ENCODE data around the gene CLDN1.

DNA sequence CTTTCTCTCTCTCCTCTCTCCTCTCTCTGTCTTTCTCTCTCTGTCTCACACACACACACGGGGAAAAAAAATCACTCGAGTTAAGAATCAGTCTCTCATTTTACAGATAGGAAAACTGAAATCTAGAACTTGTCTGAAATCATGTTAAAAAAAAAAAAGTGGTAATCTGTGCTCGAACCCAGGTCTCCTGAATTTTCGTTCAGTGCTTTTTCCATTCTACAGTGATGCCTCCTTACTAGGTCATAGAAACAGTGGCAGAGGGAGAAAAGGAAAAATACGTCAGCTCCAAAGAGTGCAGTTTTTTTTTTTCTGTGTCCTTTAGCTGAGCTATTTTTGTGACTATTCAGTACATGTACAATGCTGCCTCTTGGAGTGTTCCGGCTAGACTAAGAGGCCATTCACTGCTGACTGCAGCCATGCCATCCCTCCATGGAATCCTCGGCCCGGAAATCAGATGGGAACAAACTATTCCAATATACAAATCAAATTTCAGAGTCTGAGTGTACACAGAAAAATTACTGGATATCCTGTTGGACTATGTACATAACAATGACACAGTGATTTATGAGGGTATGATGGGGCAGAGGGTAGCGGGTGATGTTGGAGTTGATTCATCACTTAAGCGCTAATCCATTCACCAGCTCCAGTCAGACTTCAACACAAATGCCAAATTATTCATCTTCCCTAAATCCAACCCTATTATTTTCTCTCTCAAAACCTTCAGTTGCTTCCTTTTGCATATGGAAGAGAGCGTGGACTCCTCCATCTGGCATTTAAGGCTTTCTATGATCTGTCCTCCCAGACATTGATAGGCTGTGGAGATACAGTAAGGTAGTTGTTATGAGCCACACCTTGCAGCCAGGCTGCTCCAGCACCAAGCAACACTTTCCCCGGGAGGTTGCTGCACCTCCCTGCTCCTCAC is 109.0 kb downstream of the LPP start:
- PRO-cap, result no peak
- RRBS, result 95% methylated on average over 3 of the region's 12 CpGs

- PRO-cap, result no peak
- RRBS, result no CpG with 5 or more reads among the region's 5 CpGs
Measured at GRCh38 chr3:188285779-188286548, 132.0 kb downstream of the LPP start.

DNA sequence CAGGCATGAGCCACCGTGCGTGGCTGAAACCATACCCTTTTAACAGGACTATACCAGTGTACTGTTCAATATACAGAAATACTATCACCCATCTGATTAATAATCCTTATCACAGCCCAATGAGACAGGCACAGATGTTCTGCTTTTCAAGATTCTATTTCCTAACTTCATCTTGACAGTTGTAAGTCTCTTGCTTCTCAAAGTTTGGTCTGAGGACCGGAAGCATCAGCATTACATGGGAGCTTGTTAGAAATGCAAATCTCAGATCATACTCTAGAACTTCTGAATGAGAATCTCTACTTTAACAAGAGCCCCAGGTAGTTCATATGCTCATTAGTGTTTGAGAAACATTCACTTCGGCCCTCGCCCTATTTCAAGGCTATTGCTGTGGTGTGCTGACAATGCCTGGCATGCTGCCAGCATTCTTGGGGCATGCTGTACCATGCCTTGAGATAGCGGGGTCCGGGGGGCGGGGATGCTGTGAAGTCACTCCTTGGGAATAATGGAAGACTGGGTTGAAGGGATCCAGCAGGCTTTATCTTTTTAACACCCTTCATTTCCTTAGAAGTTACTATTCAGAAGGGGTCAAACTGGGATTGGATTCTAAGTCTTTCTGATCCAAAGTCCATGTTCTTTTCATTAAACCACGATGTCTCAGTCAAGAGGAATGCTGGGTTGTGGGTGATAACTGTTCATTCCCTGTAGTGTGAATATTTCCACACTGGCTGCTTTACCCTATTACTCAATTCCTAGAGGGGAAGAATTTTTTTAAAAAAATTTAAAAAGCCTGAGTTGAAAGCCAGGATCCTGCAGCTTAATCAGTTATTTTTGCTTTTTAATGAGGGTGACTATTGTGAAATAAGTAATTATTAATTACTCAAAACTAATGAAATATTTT is 194.7 kb downstream of the LPP start:
- PRO-cap, result no peak
- RRBS, result no CpG with 5 or more reads among the region's 9 CpGs

DNA sequence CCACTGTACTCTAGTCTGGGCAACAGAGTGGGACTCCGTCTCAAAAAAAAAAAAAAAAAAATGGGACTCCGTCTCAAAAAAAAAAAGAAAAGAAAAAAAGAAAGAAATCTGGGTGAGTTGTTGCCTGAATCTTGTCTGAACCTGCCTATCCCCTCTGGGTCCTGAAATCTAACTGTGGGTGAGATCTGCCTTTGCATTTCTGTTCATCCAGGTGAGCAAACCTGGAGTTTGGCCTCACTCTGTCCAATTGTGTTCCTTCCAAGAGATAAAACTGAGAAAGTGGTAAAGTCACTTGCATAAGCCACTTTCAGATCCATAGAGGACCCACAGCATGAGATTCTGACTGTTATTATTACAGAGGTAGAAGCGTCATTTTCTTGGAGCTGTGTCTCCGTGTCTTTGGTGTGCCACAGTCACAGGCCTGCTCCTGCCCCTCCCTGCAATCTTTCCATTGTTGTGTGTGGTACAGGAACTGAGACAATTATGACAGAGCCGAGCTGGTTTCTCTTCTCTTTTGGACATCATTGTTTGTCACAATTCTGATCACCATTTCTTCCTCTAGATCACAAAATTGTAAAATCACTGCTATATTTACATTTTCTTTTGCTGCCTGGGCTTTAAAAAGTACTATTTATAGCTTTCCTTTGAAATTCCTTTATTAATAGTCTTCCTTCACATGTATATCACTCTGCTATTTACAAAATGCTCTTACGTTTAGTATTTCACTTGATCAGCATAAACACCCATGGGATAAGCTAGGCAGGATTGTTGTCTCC is 236.0 kb downstream of the LPP start:
- PRO-cap, result no peak
- RRBS, result no CpG with 5 or more reads among the region's 6 CpGs

DNA sequence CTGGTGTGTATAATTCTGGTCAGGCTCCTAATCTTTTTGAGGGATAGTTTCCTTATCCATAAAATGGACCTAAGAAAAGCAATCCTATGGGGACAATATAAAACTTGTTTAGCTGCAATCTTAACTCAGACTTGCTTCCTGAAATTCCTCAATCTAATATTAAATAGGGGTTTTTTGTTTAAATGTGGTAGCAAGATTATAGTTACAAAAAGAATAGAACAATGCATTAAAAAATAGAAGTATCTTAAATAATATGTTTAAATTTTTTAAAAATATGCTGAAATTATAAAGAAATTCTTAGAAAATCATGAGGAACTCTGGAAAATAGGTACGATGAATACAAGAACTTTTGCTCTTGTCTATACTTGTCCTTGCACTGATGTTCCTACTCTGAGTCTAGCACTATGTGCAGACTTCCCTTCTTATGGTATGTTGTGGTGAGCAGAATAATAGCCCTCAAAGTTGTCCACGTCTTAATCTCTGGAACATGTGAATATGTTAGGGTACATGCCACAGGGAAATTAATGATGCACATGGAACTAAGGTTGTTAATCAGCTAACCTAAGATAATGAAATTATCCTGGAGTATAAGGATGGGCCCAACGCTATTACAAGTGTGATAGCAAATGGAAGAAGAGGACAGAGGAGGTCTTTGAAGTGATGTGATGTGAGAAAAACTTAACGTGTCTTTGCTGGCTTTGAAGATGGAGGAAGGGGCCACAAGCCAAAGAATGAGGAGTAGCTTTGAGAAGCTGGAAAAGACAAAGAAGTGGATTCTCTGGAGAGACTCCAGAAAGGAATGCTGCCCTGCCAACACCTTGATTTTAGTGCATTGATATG is 313.3 kb downstream of the LPP start:
- PRO-cap, result no peak
- RRBS, result no CpG with 5 or more reads among the region's 4 CpGs

DNA sequence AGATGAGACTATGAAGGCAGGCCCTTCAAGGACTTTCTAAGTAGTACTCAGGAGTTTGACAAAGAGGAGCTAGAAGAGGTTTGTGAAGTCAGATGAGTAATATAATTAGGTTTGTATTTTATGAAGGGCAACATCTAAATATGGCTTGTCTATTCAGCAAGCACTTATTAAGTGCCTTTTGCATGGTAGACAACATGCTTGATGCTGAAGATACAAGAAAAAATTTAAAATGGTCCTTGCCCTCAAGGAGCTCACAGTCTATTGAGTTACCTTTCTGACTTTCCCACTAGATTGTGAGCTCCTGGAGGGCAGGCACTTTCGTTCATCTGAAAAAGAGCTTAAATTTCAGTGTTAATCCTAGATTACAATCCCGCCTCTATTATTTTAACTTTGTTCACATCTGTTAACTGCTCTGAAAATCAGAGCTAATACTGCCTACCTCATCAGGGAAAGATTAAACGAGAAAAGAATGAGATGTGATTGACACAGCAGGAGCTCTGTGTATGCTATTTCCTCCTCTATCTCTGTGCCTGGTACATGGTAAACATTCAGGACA is 483.1 kb upstream of the TPRG1 start:
- PRO-cap, result no peak
- RRBS, result no CpG with 5 or more reads among the region's 3 CpGs

DNA sequence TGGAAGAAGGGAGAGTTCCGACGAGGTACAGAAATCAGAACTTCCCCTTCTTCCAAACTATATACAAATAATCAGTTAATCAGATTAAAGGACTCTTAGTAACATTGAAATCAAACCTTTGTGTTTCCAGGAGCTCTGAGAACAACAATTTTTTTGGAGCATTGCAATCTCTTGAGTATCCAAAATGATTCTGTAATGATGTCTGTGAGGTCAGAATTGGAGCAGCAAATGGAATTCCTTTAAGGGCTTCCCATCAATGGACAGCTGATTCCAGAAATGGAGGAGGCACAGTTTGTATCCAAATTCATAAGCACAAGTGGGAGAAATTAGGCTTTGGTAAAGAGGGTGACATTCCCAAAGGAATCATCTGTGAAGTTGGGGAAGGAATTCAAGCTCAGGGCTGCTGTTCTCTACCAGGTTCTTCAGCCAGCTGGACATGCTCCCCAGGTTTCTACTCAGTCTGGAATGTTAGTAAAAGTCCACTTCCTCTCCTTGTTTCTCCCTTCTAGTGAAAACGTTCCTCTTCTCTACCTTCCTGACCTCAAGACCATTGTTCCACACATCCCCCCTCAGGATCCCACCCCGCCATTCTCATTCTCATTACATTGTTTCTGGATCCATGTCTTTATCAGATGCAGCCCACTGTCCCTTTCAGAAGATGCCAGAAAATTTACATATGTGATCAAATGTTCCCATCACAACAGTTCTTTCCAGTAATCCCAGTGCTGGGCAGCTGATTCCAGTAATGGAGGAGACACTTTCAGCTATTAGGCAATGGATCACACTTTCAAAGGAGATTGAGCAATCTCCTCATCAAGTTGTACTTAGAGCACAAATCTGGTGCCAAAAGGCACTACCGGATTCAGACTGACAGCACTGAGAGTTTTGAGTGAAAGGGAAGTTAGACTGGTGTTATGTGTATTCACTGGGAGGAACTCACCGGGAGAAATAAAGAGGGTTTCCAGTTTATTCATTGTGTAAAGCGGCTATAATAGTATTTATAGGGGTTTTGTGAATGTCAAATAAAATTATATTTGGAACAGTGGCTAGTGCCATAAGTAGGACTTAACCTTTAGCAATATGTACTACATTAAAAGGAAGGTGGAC is 391.3 kb upstream of the TPRG1 start:
- PRO-cap, result no peak
- RRBS, result 100% methylated on average over 1 of the region's 7 CpGs

GRCh38 chr3:188964822-188965506 is 206.8 kb upstream of the TPRG1 start:
- PRO-cap, result no peak
- RRBS, result no CpG with 5 or more reads among the region's 14 CpGs

DNA sequence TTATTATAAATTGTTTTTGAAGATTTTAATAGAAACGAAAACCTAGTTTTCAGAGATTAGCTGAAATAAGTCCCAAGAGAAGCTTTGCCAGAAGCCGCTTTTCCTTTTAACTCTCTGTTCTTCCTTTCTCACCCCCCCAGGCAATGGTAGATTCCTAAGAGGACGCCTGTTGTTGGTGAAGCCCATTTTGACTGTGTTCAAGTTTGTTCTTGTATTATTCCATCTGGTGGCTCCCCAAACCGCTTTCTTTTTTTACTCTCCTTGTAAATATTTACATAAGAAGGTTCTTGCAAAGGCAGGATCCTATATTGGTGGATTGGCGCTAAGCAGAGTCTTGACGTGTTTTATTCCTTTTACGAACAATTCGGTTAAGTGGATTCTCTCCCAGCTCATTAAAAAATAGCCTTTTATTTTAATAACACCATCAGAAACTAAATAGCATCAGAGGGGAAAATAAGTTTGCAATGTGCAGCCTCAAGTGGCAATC is 195.8 kb upstream of the TPRG1 start:
- PRO-cap, result no peak
- RRBS, result no CpG with 5 or more reads among the region's 8 CpGs

DNA sequence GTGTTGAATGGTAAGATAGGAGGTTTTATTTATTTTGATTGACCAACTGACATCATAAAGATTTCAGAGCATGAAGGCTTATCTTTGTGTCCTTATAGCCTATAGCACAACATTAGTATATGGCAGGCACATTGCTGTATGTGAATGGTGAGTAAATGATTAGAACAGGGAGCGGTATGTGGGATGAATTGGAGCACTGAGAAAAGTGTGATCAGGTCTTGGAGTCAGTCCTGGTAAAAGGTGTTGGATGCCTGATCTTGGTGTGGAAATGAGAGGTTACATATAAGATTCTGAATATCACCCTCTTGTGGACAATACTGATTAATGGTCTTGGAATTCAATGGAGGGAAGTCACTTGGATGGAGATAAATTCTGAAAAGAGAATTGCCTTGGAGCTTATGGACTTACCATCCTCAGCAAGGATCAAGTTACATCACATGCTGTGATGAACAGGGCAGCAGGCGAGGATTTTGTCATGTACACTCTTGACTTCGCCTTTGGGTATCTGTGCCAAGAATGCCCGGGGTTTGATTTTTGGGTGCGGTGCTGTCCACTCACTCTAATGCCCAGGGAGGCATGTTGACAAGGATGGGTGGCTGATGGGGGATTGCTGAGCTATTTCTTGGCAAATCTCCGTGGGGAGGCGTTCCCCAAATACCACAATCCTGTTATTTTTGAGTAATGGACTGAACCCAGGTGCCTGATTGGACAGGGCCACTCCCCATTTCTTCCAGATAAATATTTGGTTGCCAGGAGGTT is 96.1 kb downstream of the TPRG1 start:
- PRO-cap, result no peak
- RRBS, result no CpG with 5 or more reads among the region's 7 CpGs

DNA sequence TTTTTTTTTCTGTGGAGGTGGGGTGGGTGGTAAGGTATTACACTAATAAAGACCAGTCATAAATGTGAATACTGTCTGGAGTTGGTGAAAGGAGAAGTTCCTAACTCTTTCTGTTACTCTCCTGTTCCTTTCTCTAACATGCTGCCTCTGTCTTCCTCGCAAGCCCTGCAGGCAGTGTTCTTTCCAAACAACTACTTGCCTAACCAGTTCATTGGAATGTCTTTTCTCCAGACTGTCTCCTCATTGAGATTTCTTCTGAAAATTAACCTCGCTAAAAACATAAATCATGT is 135.2 kb downstream of the TP63 start:
- PRO-cap, result unidirectional peak, minus-strand start at position 149 of the sequence; unidirectional peak, minus-strand start at position 176 of the sequence
- RRBS, result no CpG with 5 or more reads among the region's 2 CpGs

- PRO-cap, result no peak
- RRBS, result no CpG with 5 or more reads among the region's 6 CpGs
Measured at GRCh38 chr3:190003458-190004067, 117.1 kb downstream of the P3H2 start.

- PRO-cap, result bidirectional peak, plus-strand start at chr3:190054544, minus-strand start at chr3:190054363
- RRBS, result no CpG with 5 or more reads among the region's 4 CpGs
Measured at GRCh38 chr3:190053866-190054760, 66.6 kb downstream of the P3H2 start.

DNA sequence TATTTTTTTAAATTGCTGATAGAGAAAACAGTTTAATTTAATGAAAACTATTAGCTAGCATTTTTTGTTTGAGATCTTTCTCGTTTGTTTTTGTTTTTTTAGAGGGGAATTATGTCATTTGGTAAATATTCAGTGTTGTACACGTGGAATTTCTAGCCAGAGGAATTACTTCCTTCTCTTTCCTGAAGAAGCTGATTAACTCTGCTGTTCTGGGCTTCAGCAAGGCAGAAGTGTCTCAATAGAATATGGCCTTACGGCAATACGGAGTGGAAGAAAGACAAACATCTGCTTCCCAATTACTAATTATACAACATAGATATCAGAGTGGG is 12.0 kb downstream of the P3H2 start:
- PRO-cap, result no peak
- RRBS, result no CpG with 5 or more reads among the region's 4 CpGs

- PRO-cap, result bidirectional peak, plus-strand start at chr3:190119797, minus-strand start at chr3:190119658
- RRBS, result no CpG with 5 or more reads among the region's 3 CpGs
Measured at GRCh38 chr3:190119373-190120040, 1.2 kb downstream of the P3H2 start.

- PRO-cap, result no peak
- RRBS, result no CpG with 5 or more reads among the region's 7 CpGs
Measured at GRCh38 chr3:190155609-190156381, 35.1 kb upstream of the P3H2 start.

DNA sequence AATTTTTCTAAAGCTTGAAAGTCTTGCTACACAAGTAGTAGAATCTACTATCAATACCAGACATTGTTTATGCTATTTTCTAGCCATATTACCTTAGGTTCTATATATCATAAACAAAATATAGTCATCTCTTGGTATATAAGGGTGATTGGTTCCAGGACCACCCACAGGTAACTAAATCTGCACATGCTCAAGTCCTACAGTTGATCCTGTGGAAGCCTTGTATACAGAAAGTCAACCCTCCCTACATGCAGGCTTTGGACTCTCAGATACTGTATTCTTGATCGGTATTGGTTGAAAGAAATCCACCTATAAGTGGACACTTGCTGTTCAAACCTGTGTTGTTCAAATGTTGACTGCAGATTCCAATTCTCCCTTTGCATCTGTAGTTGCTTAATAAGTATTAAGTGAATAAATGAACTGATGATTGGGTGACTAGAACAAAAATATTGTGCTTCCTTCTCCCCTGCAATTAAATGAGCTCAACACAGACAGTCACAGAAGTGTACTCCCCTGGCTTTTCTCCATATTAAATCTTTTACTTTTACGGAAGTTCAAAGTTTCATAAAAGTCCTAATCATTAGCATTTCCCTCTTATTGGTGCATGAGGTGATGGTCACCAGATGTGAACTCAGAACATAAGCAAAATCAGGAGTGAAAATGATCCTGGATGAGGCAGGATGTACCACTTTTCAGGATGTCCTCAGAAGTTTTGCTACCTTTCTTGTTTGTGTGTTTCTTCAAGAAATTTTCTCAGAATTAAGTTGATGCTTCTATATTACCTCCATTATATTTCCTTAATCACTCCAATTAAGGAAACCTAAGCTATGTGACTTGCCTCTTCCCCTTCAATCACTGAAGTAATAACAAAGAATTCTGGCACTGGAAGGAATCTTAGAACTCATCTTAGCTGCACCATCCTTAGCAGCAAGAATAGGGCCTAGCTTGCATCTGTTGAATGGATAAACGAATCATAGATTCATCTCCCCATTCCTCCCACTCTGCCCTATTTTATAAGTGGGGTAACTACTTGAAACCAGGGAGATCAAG is 4.4 kb downstream of the CLDN1 start:
- PRO-cap, result no peak
- RRBS, result no CpG with 5 or more reads among the region's 3 CpGs

GRCh38 chr3:190321545-190322835 is at the start of gene CLDN1:
CLDN1 (minus strand) TSS chr3:190322446.
- PRO-cap, result bidirectional peak, plus-strand start at chr3:190322541, minus-strand start at chr3:190322441
- RRBS, result 3% methylated on average over 38 of the region's 75 CpGs

DNA sequence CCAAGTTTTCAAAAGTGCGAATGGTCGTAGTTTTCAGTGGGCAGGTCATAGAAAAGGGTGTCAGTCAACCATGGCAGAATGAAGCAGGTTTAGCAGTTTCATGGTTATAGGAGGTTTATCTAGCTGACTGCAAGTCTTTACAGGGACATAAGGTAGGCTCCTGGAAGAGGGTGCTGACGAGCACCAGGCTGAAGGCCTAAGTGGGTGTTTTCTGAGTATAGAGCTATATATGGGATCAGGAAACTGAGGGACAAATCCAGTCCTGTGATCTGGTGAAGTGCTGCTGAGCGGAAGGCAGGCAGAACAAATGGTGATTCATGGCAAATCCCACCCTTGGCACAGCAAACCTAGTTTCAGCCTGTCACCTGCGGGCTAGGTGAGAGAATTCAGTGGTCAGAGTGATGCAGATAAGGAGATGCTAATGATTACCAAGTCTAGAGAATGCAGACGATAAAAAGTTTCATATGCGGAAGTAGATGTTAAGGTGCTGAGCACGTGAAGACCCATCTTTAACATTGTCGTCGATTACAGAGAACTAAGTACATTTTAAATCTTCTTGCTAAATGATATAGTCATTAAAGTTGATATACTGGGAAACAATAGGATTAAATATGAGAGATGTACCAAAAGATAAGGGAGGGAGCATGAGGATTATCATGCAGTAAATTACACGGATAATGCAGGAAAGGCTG is 46.6 kb downstream of the IL1RAP start:
- PRO-cap, result no peak
- RRBS, result no CpG with 5 or more reads among the region's 11 CpGs

DNA sequence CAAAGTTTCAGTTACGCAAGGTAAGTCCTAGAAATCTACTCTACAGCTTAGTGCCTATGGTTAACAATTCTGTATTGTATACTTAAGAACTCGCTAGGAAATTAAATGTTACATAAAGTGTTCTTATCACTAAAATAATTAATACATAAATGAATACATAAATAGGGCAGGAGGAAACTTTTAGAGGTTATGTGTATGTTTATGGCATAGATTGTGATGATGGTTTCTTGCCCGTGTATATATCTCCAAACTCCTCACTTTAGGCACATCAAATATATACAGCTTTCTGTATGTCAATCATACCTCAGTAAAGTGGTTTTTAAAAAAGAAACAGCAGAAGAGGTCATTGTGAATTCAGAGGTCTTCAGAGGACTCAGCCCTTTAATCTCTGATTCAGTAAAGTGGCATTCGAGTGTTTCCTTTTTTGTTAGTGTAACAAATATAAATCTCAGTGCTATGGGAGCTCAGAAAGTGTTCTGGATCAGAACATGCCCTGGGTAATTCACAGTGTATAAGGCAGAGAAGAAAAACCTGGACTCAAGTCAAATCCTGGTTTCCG is 66.9 kb downstream of the IL1RAP start:
- PRO-cap, result no peak
- RRBS, result no CpG with 5 or more reads among the region's 5 CpGs